GM12878 (cell line): ENCODE measurements around the gene C5orf52.

DNA sequence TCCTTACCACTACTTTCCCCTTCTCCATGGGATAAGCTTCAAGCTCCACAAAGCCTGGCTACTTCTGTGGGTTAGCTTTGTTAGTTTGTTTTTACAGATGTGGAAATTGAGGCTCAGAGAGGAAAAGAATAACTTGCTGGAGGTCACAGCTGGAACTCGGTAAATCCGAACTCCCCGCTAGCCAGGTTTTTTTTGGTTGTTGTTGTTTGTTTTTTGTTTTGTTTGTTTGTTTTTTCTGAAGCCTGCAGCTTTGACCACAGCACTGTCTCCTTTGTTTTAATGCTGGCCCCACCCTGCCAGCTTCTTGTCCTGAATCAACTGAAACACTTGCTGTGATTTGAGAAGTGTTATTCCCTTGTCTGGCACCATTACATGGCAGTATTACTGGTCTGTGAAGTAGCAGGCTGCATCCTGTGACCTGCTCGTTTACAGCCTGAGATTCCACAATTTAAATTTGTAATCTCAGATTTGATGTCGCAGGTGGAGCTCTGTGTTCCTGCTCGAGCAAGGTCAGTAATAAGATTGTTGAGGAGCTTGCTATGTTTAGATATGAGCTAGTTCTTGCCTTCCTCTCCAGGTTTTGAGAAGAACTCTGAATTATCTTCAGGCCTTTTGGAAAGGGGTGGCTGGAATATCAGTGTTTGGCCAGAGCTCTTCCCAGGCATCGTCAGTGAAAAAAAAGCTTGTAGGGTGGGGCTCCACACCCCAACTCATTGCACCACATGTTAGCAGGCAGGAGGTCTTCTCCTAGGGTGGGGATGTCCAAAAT lies 1.5 kb upstream of the SLC36A2 start:
- RAMPAGE, long total RNA: no peak
- RRBS, 2 experiments: no CpG with 5 or more reads among the region's 7 CpGs
CAGE:
- cytosol, long polyA minus RNA: no peak
- cytosol, long polyA plus RNA: no peak
- long polyA plus RNA: no peak
- nucleolus, long total RNA: no peak
- nucleus, long polyA plus RNA: no peak
- nucleus, long total RNA: no peak

- RAMPAGE, long total RNA: no peak
- RRBS, 2 experiments: no CpG with 5 or more reads among the region's 6 CpGs
CAGE:
- cytosol, long polyA minus RNA: no peak
- cytosol, long polyA plus RNA: no peak
- long polyA plus RNA: no peak
- nucleolus, long total RNA: no peak
- nucleus, long polyA plus RNA: no peak
- nucleus, long total RNA: no peak
Measured at GRCh38 chr5:151637571-151638235, 46.6 kb upstream of the FAT2 start.

- RAMPAGE, long total RNA: no peak
- RRBS, 2 experiments: no CpG with 5 or more reads among the region's 6 CpGs
CAGE:
- cytosol, long polyA minus RNA: no peak
- cytosol, long polyA plus RNA: no peak
- long polyA plus RNA: no peak
- nucleolus, long total RNA: no peak
- nucleus, long polyA plus RNA: no peak
- nucleus, long total RNA: no peak
Measured at GRCh38 chr5:151662394-151663085, 24.2 kb downstream of the SPARC start.

- RAMPAGE, long total RNA: no peak
- RRBS, 2 experiments: no CpG with 5 or more reads among the region's 4 CpGs
CAGE:
- cytosol, long polyA minus RNA: no peak
- cytosol, long polyA plus RNA: no peak
- long polyA plus RNA: no peak
- nucleolus, long total RNA: no peak
- nucleus, long polyA plus RNA: no peak
- nucleus, long total RNA: no peak
Measured at GRCh38 chr5:151683700-151684681, 2.7 kb downstream of the SPARC start.

GRCh38 chr5:153859556-153859801 lies 179.2 kb downstream of the FAM114A2 start:
- RAMPAGE, long total RNA: no peak
- RRBS, 2 experiments: no CpG with 5 or more reads among the region's 1 CpG
CAGE:
- cytosol, long polyA minus RNA: no peak
- cytosol, long polyA plus RNA: no peak
- long polyA plus RNA: no peak
- nucleolus, long total RNA: no peak
- nucleus, long polyA plus RNA: no peak
- nucleus, long total RNA: no peak

GRCh38 chr5:154191519-154192423 lies 1.2 kb downstream of the GALNT10 start:
- RAMPAGE, long total RNA: no peak
- RRBS, 2 experiments: no CpG with 5 or more reads among the region's 11 CpGs
CAGE:
- cytosol, long polyA minus RNA: no peak
- cytosol, long polyA plus RNA: no peak
- long polyA plus RNA: no peak
- nucleolus, long total RNA: no peak
- nucleus, long polyA plus RNA: no peak
- nucleus, long total RNA: no peak

DNA sequence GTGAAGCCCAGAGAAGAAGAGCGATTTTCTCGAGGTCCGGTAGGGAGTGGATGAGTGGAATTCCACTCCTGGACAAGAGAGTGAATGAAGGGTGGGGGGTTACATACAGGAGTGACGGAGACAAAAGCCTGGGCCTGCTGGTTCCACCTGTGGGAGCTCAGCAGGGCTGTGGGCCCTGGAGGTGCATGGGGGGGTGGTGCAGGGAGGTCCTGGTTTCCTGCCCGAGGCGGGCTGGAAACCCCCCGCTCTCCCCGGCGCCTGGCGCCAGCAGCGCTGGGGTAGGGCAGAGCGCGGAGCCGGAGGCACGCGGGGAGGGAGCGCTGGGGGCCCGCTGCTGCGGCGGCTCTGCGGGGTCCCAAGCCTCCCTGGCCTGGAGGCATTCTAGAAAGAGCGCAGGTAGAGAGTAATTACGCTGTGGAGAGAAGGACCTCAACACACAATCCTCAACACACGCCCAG lies 1.8 kb upstream of the HAND1 start:
- RAMPAGE, long total RNA: no peak
- RRBS, 2 experiments: 12 to 44% methylated on average over 7 of the region's 24 CpGs
CAGE:
- cytosol, long polyA minus RNA: no peak
- cytosol, long polyA plus RNA: no peak
- long polyA plus RNA: no peak
- nucleolus, long total RNA: no peak
- nucleus, long polyA plus RNA: no peak
- nucleus, long total RNA: no peak

GRCh38 chr5:154654349-154654910 lies 100.7 kb upstream of the LARP1 start:
- RAMPAGE, long total RNA: no peak
- RRBS, 2 experiments: no CpG with 5 or more reads among the region's 6 CpGs
CAGE:
- cytosol, long polyA minus RNA: no peak
- cytosol, long polyA plus RNA: no peak
- long polyA plus RNA: no peak
- nucleolus, long total RNA: no peak
- nucleus, long polyA plus RNA: no peak
- nucleus, long total RNA: no peak

DNA sequence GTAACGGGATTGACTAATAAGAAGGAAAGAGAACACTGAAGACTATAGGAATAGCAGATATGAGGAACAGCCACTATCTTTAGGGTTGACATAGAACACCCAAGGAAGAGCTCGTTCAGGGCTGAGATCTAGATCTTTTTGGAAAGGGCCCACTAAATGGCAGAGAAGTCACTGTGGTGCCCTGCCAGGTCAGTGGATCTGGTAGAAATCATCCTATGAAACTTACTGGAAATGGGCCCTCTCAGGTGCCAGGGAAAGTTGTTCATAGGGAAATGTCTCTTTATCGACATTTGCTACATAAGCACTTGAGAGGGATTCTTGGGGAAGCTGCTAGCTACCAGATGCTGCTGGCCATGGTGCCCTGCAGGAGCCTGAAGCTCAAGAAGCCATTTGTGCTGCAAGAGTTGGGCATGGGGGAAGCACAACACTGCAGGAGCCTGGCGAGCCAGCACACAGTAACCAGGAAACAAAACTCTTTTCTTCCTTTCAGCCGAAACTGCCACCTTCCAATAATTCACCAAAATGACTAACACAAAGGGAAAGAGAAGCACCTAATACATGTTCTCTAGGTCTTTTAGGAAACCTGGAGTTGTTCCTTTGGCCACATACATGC lies 26.4 kb upstream of the LARP1 start:
- RAMPAGE, long total RNA: no peak
- RRBS, 2 experiments: no CpG with 5 or more reads among the region's 5 CpGs
CAGE:
- cytosol, long polyA minus RNA: no peak
- cytosol, long polyA plus RNA: no peak
- long polyA plus RNA: no peak
- nucleolus, long total RNA: no peak
- nucleus, long polyA plus RNA: no peak
- nucleus, long total RNA: no peak

- RAMPAGE, long total RNA: no peak
- RRBS, 2 experiments: no CpG with 5 or more reads among the region's 7 CpGs
CAGE:
- cytosol, long polyA minus RNA: no peak
- cytosol, long polyA plus RNA: no peak
- long polyA plus RNA: no peak
- nucleolus, long total RNA: no peak
- nucleus, long polyA plus RNA: no peak
- nucleus, long total RNA: no peak
Measured at GRCh38 chr5:154793366-154793813, 38.2 kb downstream of the LARP1 start.

GRCh38 chr5:154817183-154818271 lies 32.9 kb downstream of the FAXDC2 start:
- RAMPAGE, long total RNA: no peak
- RRBS, 2 experiments: no CpG with 5 or more reads among the region's 13 CpGs
CAGE:
- cytosol, long polyA minus RNA: no peak
- cytosol, long polyA plus RNA: no peak
- long polyA plus RNA: no peak
- nucleolus, long total RNA: no peak
- nucleus, long polyA plus RNA: no peak
- nucleus, long total RNA: no peak

GRCh38 chr5:155156648-155157067 lies 143.1 kb downstream of the KIF4B start:
- RAMPAGE, long total RNA: no peak
- RRBS, 2 experiments: no CpG with 5 or more reads among the region's 4 CpGs
CAGE:
- cytosol, long polyA minus RNA: no peak
- cytosol, long polyA plus RNA: no peak
- long polyA plus RNA: no peak
- nucleolus, long total RNA: no peak
- nucleus, long polyA plus RNA: no peak
- nucleus, long total RNA: no peak

GRCh38 chr5:155455844-155456616 lies 442.5 kb downstream of the KIF4B start:
- RAMPAGE, long total RNA: no peak
- RRBS, 2 experiments: no CpG with 5 or more reads among the region's 4 CpGs
CAGE:
- cytosol, long polyA minus RNA: no peak
- cytosol, long polyA plus RNA: no peak
- long polyA plus RNA: no peak
- nucleolus, long total RNA: no peak
- nucleus, long polyA plus RNA: no peak
- nucleus, long total RNA: no peak

DNA sequence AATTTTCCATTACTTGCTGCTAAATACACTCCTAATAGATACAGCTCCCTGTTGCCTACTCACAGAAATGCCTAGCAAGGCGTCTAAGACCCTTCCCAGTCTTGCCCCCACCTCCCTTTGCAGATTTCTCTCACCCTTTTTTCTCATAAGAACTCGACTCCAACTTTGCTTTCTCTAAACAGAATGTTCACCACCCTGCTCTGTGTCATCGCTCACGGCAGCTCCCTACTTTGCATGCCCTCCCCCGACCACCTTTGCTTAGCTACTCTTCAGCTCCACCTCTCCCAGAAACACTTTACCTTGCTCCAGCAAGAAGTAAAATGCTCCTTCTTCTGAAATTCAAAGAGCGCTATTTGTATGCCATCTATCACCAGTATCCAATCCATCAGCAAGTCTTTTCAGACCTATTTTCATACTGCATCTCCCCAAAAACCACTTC lies 15.2 kb upstream of the PPP1R2B start:
- RAMPAGE, long total RNA: no peak
- RRBS, 2 experiments: no CpG with 5 or more reads among the region's 6 CpGs
CAGE:
- cytosol, long polyA minus RNA: no peak
- cytosol, long polyA plus RNA: no peak
- long polyA plus RNA: no peak
- nucleolus, long total RNA: no peak
- nucleus, long polyA plus RNA: no peak
- nucleus, long total RNA: no peak

- RAMPAGE, long total RNA: no peak
- RRBS, 2 experiments: no CpG with 5 or more reads among the region's 4 CpGs
CAGE:
- cytosol, long polyA minus RNA: no peak
- cytosol, long polyA plus RNA: no peak
- long polyA plus RNA: no peak
- nucleolus, long total RNA: no peak
- nucleus, long polyA plus RNA: no peak
- nucleus, long total RNA: no peak
Measured at GRCh38 chr5:157249065-157249539, 16.8 kb upstream of the CYFIP2 start.

- RAMPAGE, long total RNA: no peak
- RRBS, 2 experiments: no CpG with 5 or more reads among the region's 12 CpGs
CAGE:
- cytosol, long polyA minus RNA: no peak
- cytosol, long polyA plus RNA: no peak
- long polyA plus RNA: no peak
- nucleolus, long total RNA: no peak
- nucleus, long polyA plus RNA: no peak
- nucleus, long total RNA: no peak
Measured at GRCh38 chr5:157382678-157383757, 37.5 kb upstream of the FNDC9 start.

DNA sequence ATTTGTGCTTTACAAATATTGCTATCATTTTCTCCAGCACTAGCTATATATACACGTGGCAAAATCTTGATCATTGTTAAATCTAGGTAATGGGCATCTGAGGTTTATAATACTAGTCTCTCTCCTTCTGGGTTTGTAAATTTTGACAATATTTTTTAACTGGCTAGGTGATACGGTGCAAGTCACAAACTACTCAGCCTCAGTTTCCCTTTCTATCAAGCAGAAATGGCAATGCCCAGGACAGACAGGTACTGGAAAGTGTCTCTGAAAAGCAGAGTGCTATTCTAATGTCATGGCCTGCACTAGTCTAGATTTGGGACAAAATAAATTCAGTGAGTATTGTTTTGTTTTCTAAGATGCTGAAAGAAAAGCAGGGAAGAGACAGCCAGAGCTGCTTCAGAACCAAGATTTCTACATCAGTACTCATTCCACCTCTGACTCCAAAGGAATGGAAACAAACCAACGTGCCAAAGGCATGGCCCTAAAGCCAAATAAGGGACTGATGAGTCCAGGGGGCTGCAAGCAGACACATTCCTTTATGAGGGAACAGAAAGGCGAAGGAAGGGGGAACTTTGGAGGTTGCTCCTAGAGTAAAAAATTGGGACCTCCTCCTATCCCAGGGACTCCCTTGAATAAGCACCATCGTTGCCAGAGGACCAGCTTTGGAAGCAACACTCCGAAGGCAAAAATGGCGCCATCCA lies 31.9 kb downstream of the ADAM19 start:
- RAMPAGE, long total RNA: no peak
- RRBS, 2 experiments: no CpG with 5 or more reads among the region's 7 CpGs
CAGE:
- cytosol, long polyA minus RNA: no peak
- cytosol, long polyA plus RNA: no peak
- long polyA plus RNA: no peak
- nucleolus, long total RNA: no peak
- nucleus, long polyA plus RNA: no peak
- nucleus, long total RNA: no peak

DNA sequence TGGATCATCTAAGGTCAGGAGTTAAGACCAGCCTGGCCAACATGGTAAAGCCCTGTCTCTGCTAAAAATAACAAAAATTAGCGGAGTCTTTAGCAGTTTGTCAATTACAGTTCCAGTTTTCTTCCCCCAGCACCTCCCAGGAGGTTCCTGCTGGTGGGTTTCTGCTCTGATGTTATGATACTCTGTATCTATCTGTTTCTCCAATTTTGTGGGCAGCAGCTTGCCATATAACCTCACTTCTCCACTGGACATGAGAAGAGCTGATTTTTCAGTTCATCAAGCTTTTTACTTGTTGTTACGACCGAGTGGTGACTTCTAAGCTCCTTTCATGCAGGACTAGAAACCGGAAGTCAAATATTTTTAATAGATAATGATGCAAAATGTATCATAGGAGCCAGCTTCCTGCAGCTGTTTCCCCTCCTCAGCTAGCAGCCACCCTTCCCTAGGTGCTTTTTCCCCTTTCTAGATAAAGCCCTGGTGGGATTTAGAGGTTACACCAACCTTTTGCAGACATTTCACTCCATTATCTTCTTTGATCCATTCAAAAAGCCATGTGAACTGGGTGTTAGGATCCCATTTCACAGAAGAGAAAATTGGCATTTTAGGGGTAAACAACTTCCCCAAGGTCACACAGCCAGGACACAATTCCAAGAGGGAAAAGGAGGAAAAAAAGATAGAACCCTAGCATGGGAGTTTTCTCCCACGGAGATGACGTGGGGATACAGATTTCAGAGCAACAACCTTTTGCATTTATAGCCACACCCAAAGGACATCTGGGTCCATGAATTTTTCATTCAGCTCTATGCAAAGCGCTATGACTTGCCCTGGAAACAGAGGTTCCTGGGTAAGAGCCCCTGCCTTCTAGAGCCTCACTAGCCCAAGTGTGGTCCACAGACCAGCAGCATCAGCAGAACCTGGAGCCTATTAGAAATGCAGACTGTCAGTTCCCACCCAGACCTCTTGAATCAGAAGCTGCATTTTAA lies 17.2 kb upstream of the ADAM19 start:
- RAMPAGE, long total RNA: no peak
- RRBS, 2 experiments: no CpG with 5 or more reads among the region's 7 CpGs
CAGE:
- cytosol, long polyA minus RNA: no peak
- cytosol, long polyA plus RNA: no peak
- long polyA plus RNA: no peak
- nucleolus, long total RNA: no peak
- nucleus, long polyA plus RNA: no peak
- nucleus, long total RNA: no peak

GRCh38 chr5:157602437-157603016 lies 27.0 kb upstream of the ADAM19 start:
- RAMPAGE, long total RNA: no peak
- RRBS, 2 experiments: no CpG with 5 or more reads among the region's 4 CpGs
CAGE:
- cytosol, long polyA minus RNA: no peak
- cytosol, long polyA plus RNA: no peak
- long polyA plus RNA: no peak
- nucleolus, long total RNA: no peak
- nucleus, long polyA plus RNA: no peak
- nucleus, long total RNA: no peak

DNA sequence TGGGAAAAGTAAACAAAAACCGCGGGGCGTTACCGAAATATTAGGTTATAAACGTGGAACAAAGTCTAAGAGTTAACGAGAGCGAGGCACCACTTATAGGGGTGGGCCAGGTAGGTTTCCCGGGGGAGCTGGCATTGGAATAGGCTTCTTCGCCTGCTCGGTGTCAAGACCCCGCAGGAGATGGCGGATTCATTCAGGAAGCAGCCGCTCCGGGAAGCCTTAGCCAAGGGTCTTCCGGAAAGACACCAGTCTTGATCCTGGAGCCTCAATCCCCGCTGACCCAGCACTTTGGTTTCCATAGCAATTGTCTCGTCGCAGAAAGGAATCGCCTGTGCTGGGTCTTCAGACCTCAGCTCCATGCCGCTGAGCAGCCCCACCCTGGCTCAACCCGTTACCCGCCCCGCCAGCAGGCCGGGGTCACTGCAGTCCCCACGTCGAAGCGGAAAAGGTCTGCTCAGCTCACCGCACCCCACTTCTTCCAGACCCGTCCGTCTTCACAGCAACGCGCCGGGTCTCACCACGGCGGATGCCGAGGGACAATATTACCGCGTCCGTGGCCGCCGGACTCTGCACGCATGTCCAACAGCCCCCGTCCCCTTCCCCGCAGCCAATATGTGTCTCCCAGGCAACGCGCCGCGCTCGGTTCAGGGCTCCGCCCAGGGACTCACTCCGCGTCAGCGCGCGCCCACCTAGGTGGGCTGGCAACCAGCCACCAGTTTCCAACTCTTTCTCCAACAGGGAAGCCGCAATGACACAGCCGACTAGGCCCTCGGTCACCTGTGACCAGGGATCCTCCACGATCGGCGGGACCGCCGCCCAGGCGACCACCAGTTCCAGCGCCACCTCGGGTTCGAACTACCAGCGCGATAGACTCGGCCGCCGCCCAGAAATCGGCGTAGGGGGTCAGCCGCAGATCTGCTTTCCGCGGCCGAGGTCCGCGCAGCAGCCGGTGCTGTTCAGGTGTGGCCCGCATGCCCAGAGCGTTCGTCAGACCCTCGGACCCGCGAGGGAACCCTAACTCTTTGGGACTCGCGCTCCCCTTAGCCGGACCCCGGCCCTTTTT lies at the start of gene C5orf52:
Gene C5orf52 (plus strand): TSS at position 667 of the 1,063 bp plus-strand sequence.
- RAMPAGE, long total RNA: no peak
- RRBS, 2 experiments: 2 to 12% methylated on average over 25 to 28 of the region's 91 CpGs
CAGE:
- cytosol, long polyA minus RNA: no peak
- cytosol, long polyA plus RNA: no peak
- long polyA plus RNA: no peak
- nucleolus, long total RNA: no peak
- nucleus, long polyA plus RNA: no peak
- nucleus, long total RNA: no peak